ENCODE measurements around a stretch of chr1.

- PRO-cap, 3 experiments, result peak in 3 of 3 experiments; most common plus-strand start chr1:93847878 (in 3); most common minus-strand start chr1:93847939 (in 3)
- RAMPAGE, long total RNA, 2 experiments, result start-site peak on the minus strand in 1 of 2 experiments, at chr1:93848091-93848153 at its widest, 31 reads per replicate
- RRBS, result no CpG with 5 or more reads among the region's 43 CpGs
These were observed 31.1 kb downstream of the DNTTIP2 start for GRCh38 chr1:93847722-93848590.

DNA sequence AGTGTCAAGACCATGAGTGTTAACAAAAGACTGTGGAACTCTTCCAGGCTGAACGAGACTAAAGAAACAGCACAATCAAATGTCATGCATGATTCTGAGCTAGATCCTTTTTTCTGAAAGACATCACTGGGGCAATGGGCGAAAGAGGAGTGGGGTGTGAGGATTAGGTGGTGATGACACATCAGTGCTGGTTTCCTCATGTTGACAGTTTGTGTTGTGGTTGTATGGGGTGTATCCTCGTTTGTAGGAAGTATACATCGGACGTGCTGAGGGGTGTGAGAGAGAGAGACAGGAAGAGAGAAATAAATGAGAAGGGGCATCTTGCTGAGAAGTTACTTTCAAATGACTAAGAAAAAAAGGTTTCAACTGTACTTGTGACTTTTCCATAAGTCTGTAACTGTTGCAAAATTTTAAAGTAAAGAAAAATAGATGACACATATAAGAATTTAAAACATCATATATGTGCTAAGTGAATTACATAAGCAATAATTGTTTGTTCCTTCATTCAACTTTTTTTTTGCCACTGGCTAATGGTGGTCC is 103.4 kb downstream of the ABCA4 start:
- PRO-cap, 3 experiments, result no peak in any of the 3 experiments
- RAMPAGE, long total RNA, 2 experiments, result no peak in any of the 2 experiments
- RRBS, result no CpG with 5 or more reads among the region's 5 CpGs

- PRO-cap, 3 experiments, result no peak in any of the 3 experiments
- RAMPAGE, long total RNA, 2 experiments, result no peak in any of the 2 experiments
- RRBS, result no CpG with 5 or more reads among the region's 8 CpGs
These were observed 53.1 kb upstream of the ABCA4 start for GRCh38 chr1:94173887-94174525.

GRCh38 chr1:94233883-94234338 is 3.5 kb downstream of the ARHGAP29 start:
- PRO-cap, 3 experiments, result no peak in any of the 3 experiments
- RAMPAGE, long total RNA, 2 experiments, result no peak in any of the 2 experiments
- RRBS, result no CpG with 5 or more reads among the region's 2 CpGs

DNA sequence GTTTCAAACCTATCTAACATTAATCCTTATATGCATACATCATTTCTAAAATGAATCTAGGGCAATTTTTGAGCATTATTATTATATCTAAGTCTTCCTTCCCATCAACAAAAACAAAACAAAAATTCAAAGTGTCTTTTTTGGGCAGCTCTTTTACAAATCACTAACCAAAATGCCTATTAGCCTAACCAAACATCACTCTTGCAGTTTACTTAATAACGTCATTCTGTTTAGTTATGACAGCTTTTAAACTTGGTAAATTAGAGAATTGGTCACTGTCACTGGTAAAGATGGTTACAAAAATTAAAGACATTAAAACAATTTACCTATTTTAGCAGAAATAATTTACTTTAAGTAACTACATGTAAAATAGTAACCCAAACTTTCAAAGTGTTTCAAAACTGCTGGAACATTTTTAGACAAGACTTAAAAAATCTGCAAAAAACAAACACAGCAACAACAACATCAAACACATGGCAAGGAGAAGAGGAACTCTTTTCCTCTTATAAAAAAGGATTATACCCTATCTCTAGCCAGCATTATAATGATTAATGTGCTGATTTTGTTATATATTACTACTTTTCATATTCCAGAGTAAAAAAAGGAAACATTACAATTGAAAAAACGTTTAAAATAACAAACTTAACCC is 2.7 kb downstream of the ARHGAP29 start:
- PRO-cap, 3 experiments, result no peak in any of the 3 experiments
- RAMPAGE, long total RNA, 2 experiments, result no peak in any of the 2 experiments
- RRBS, result no CpG with 5 or more reads among the region's 2 CpGs

DNA sequence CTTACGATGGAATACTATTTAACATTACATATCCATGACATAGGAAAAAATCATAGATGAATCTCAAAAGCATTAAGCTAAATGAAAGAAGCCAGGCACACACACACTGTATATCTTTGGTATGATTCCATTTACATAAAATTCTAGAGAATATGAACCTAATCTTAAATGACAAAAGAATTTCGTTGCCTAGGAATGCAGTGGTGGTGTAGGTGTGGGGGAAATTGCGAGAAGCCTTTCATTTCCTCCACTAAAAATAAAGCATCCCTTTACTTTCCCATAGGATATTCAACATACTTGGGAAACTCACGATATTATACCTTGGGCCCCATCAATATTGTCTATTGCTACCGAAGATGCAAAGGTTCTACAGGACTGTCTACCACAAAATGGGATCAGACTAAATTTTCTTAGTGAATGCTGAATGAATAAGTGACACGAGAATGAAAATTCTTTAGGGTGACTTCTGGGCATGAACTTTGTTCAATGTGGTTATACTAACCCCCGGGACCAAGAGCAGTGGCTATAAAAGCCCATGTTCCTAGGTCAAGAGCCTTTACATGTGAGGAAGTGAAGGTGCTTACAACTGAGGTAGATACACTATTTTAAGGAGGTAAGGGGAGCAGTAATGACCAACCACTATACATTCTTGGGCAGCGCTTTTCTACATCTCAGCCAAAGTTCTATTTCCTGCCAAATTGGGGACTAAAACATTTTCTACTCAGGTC is 8.1 kb upstream of the ARHGAP29 start:
- PRO-cap, 3 experiments, result no peak in any of the 3 experiments
- RAMPAGE, long total RNA, 2 experiments, result no peak in any of the 2 experiments
- RRBS, result no CpG with 5 or more reads among the region's 8 CpGs

DNA sequence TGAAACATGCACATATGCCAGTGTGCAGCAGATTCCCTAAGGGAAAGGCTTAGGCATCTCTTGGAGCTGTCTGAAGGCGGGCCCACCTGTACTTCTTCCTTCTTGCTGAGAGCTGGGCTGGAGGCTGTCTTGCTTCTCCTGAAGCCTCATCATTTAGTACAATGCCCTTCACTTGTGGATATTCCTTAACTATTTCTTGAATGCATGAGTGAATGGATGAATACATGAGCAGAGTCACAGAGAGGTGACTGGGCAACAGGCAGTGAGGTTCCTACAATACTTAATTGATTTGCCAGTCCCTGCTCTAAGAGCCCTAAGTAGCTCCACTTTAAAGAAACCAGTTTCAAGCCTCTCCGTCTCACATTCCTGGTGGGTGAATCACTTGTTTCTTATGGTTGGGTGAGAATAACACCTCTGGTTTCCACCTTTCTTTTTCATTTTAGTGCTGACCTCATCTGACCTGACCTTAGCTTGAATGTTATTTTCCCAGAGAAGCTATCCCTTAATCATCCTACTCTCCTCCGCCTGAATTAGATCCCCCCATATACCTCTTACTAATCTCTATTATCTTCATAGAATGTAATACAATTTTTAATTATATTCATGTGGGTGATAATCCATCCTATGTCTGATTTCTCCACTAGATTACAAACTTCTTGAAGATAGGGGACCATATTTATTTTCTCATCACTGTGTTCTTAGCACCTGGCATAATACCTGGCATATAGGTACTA is 62.8 kb upstream of the ARHGAP29 start:
- PRO-cap, 3 experiments, result no peak in any of the 3 experiments
- RAMPAGE, long total RNA, 2 experiments, result no peak in any of the 2 experiments
- RRBS, result no CpG with 5 or more reads among the region's 3 CpGs

- PRO-cap, 3 experiments, result no peak in any of the 3 experiments
- RAMPAGE, long total RNA, 2 experiments, result no peak in any of the 2 experiments
- RRBS, result no CpG with 5 or more reads among the region's 4 CpGs
These were observed 79.7 kb upstream of the ARHGAP29 start for GRCh38 chr1:94317183-94317463.

GRCh38 chr1:94319018-94319662 is 81.8 kb upstream of the ARHGAP29 start:
- PRO-cap, 3 experiments, result peak in 3 of 3 experiments; most common plus-strand start chr1:94319600 (in 3); most common minus-strand start chr1:94319430 (in 2)
- RAMPAGE, long total RNA, 2 experiments, result no peak in any of the 2 experiments
- RRBS, result no CpG with 5 or more reads among the region's 6 CpGs

- PRO-cap, 3 experiments, result no peak in any of the 3 experiments
- RAMPAGE, long total RNA, 2 experiments, result no peak in any of the 2 experiments
- RRBS, result no CpG with 5 or more reads among the region's 5 CpGs
These were observed 36.0 kb upstream of the ABCD3 start for GRCh38 chr1:94382069-94382622.

- PRO-cap, 3 experiments, result no peak in any of the 3 experiments
- RAMPAGE, long total RNA, 2 experiments, result no peak in any of the 2 experiments
- RRBS, result no CpG with 5 or more reads among the region's 2 CpGs
These were observed 60.7 kb downstream of the ABCD3 start for GRCh38 chr1:94478767-94479499.

DNA sequence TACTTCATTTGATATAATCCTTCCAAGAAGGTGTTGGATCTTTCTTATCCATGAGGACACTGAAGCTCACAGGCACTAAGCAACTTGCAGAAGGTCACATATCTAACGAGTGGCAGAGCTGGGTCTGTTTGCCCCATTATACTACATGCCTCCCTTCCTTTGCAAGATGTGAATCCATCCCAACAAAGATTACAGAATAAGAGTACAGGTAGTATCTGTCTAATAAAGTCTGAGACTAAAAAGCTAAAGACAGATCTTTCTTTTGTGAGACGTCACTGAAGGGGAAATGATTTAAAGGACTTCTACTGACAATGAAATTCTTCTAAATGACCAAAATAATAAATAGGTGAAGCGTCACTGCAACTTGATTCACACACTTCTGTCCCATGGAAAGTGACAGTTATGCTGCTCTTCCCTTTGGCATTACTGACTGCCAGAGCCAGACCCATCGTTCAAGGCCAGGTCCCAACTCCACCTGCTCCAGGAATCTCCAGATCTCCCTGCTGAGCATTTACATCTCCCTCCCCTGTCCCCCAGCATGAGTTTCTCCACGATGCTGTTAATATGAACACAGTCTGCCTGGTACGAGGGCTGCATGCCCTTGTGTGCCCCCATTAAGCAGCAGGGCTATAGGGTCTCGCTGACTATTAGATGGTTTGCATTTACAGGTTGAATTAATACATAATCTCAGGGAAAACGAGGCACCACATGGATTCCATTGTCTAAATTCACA is 4.5 kb downstream of the F3 start:
- PRO-cap, 3 experiments, result peak in 2 of 3 experiments; most common plus-strand start position 573 of the sequence (in 1); most common minus-strand start position 366 of the sequence (in 2)
- RAMPAGE, long total RNA, 2 experiments, result no peak in any of the 2 experiments
- RRBS, result no CpG with 5 or more reads among the region's 8 CpGs

DNA sequence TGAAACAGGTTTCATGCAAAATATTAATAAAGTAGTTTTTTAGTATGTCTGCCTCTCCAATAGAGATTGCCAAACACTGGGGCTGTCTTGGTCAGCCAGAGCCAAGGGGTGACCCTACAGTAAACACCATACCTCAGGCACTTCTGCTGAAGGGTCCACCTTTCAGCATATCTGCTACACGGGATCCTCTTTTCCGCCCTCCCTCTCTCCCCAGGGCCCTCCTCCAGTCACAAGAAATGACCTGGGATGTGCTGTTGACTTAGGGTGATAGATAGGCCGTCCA is 48.5 kb upstream of the F3 start:
- PRO-cap, 3 experiments, result peak in 3 of 3 experiments; most common minus-strand start position 209 of the sequence (in 3)
- RAMPAGE, long total RNA, 2 experiments, result no peak in any of the 2 experiments
- RRBS, result no CpG with 5 or more reads among the region's 3 CpGs

DNA sequence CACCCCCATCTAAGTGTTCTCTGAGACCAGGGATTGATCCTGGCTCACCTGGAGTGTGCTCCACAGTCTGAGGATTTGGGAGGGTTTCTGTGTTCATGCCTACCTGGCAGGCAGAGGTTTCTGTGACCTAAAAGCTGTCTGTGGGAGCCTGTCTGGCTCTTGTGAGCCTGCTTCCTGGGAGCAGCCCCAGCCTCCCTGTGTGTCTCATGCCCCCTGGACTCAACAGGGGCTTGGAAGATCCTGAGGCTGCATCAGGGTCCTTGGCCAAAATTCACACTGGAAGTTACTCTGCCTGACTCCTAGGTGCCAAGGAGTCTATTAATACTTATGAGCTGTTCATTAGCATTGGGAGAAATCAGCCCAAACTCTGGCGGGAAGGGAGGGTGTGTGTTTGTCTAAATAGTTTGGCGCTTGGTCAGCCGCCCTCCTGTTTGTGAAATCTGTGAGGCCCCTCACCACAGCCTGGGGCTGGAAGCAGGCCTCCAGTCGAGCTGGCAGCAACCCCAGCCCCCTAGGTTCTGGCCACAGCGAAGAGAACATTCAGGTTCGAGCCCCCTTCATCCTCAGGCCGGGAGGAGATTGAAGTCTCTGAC is 82.0 kb upstream of the F3 start:
- PRO-cap, 3 experiments, result no peak in any of the 3 experiments
- RAMPAGE, long total RNA, 2 experiments, result no peak in any of the 2 experiments
- RRBS, result no CpG with 5 or more reads among the region's 7 CpGs

GRCh38 chr1:94657700-94658273 is 116.2 kb upstream of the F3 start:
- PRO-cap, 3 experiments, result no peak in any of the 3 experiments
- RAMPAGE, long total RNA, 2 experiments, result no peak in any of the 2 experiments
- RRBS, result no CpG with 5 or more reads among the region's 5 CpGs

- PRO-cap, 3 experiments, result peak in 3 of 3 experiments; most common plus-strand start chr1:94735366 (in 3); most common minus-strand start chr1:94734958 (in 1)
- RAMPAGE, long total RNA, 2 experiments, result no peak in any of the 2 experiments
- RRBS, result 7% methylated on average over 1 of the region's 24 CpGs
These were observed 84.9 kb upstream of the SLC44A3 start for GRCh38 chr1:94734771-94736096.

DNA sequence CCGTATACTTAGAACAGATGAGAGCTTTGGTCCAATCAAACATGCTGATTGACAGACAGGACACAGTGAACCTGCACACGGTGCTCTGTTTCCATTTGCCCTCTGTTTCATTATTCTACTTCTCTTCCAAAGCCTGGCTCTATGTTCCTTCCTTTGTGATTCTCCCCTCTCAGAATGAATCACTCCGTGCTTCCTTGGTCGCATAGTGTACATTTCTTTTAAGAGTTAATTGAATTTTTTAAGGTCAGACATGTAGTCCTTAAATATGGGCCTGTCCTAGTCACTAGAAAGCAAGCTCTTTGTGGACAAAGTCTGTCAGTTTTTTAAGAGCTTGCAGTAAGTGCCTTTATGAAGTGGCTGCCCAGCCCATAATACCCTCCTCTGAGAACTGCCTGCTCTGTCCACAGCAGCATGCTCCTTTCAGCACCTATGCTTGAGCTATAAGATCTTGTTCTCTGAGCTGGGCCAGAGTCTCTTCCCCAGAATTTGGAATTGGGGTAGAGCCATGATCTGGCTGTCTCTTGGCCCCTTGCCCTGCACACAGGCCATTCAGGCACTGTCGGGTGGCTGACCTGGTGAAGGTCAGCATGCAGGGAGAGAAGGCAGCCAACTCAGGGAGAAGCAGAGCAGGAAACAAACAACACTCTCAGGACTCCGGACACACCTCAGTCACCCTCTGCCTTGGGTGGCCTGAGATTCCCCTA is 66.7 kb upstream of the SLC44A3 start:
- PRO-cap, 3 experiments, result no peak in any of the 3 experiments
- RAMPAGE, long total RNA, 2 experiments, result no peak in any of the 2 experiments
- RRBS, result no CpG with 5 or more reads among the region's 6 CpGs

- PRO-cap, 3 experiments, result no peak in any of the 3 experiments
- RAMPAGE, long total RNA, 2 experiments, result no peak in any of the 2 experiments
- RRBS, result no CpG with 5 or more reads among the region's 3 CpGs
These were observed 65.7 kb upstream of the SLC44A3 start for GRCh38 chr1:94754562-94754822.

- PRO-cap, 3 experiments, result peak in 3 of 3 experiments; most common plus-strand start chr1:94854630 (in 3)
- RAMPAGE, long total RNA, 2 experiments, result no peak in any of the 2 experiments
- RRBS, result 2% methylated on average over 7 of the region's 22 CpGs
These were observed 34.5 kb downstream of the SLC44A3 start for GRCh38 chr1:94854304-94855333.

GRCh38 chr1:94925385-94926141 is 1.3 kb downstream of the CNN3 start:
- PRO-cap, 3 experiments, result peak in 3 of 3 experiments; most common plus-strand start chr1:94925932 (in 2); most common minus-strand start chr1:94925864 (in 3)
- RAMPAGE, long total RNA, 2 experiments, result start-site peak on the plus strand in 2 of 2 experiments, at chr1:94925892-94925941 at its widest, 7 to 34 reads per replicate; start-site peak on the minus strand in 1 of 2 experiments, at chr1:94925732-94925845 at its widest, 91 reads per replicate
- RRBS, result 1% methylated on average over 4 of the region's 25 CpGs